Glomerular endothelial cell (primary cell): ENCODE results near the genes SLC35A1 and CNR1.

GRCh38 chr6:85449776-85449816, 287 bp upstream of the NT5E start:
- RAMPAGE, long total RNA: no peak

DNA sequence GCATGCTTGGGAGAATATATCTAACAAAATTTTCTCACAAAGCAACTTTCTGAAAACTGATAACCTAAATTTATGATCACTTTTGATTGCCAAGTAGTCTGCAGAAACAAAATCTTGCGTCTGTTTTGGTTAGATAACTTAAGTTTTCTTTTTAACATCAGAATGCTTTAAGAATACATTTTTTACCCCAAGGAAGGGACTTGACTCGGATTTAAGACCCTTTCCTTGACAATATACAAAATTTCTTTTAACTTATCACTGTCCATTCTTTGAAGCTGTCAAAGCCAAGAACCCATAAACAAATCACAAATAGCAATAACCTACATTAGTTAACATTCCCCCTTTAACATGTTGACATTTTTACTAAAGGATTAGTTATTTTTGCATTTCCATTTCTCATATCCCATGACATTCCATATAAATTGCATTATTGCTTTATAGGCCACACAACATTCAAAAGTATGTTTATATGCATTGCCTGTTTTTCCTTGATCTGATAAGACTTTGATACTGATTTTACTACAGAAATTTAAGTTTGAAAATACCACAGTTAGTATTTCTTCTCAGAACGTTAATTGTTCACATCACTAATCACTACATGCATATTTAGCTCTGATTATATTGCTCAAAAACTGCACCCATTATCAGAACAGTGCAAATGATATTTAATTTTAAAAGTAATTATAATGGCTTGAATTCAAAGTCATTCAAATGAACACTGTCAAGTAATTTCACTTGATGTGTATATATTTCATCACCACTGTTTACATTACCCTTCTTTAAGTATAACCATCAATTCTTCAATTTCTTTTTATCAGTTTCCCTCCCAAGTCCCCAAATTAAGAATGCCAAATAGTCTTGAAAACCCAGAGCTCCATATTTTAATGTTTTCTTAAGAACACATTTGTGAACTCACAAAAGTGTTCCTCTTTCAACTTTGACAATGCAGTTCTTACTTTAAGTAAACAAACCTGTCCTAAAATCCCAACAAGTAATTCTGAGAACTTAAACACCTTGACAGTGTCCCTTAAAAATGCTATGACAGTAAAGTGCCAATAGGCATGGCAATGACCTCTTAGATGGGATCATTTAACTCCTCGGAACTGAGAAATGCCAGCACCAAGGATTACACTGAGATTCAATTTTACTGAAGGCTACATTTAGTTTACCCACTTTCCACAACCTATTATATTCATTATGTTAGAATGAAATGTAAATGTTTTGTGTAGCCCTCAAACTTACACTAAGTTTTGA, 16.4 kb upstream of the SNX14 start:
- RAMPAGE, long total RNA: no peak

GRCh38 chr6:85631475-85632283, 11.0 kb downstream of the SYNCRIP start:
- RAMPAGE, long total RNA: no peak

DNA sequence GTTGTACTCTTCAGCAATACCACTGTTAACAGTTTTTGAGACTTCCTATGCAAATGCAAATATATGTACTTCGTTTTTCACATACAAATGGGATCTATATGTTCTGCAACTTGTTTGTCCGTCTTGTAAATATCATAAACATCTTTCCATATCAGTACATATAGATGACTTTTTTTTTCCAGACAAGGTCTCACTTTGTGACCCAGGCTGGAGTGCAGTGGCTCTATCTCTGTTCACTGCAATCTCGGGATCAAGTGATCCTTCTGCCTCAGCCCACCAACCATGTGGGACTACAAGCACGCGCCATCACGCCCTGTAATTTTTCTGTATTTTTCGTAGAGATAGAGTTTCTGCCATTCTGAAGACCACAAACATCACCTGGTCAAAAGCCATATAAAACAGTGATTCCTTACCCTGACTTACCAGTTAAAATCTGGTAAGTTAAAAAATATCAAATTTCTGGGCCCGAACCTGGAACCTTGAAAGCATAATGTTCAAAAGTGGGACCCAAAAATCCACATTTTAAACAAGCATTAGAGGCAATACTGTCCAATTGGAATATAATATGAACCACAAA, 37.7 kb upstream of the SYNCRIP start:
- RAMPAGE, long total RNA: no peak

DNA sequence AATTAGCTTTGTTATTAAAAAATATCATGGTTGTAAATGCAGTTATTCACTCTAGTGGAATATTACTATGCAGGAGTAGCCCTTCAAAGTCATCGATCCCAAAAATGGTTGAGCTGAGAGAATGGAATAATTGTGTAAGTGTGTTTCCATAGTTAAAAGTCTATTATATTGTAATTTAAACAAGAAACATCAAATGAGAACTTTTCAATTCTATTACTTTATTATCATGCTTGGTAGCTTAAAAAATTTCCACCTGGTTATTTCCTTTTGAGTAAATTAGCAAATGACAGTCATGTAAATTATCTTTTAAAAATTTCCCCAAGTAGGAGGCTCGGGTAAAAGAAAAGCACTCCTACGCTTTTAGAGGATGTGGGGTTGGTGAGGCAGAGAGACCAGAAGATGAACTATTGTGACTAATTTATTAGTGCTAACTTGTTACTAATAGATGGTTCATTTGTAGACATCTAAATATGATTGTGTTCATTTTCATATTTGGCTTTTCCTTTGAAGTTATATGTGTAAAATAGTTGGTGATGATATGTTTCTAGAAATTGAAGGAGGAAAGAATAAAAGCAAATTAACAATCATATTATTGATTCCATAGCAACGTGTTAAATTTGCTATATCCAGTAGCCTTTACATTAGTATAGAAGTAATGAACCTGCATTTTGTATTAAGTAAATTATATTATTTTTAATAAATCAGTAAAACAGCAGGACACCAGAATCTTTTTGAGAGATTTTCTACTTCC, 26.9 kb downstream of the ZNF292 start:
- RAMPAGE, long total RNA: no peak

DNA sequence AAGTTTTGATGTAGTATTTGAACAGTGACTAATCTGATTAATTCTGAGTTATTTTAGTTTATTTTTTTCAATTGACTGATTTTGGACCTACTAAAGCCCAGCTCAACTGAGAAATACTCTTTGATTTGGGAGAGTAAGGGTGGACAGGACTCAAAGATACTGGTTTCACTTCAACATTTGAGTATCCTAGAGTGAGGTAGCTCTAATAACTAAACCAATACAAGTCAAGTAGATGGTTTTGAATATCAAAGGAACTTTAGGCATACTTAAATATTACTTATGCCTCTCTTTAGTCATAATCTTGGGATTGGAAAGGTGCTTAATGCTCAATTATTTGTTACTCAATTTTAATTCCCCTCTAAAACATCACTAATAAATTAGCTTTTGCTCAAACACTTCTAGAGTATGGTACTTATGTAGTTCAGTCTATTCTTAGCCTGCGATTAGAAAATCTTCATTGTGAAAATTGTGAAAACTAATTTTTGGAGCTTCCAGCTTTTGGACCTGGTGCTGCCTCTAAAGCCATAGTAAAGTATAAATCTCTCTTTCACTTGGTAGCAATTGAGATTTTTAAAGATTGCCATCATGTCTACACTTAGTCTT, 65.8 kb downstream of the ZNF292 start:
- RAMPAGE, long total RNA: no peak

GRCh38 chr6:87229793-87230228, 74.4 kb downstream of the ZNF292 start:
- RAMPAGE, long total RNA: no peak

- RAMPAGE, long total RNA: start-site peak on the plus strand at chr6:87472983-87473004, 58 and 38 reads in 2 replicates
Observed at GRCh38 chr6:87472320-87473293, at the start of gene SLC35A1. SLC35A1 (plus strand) TSS chr6:87472974.

GRCh38 chr6:87674954-87675337, 27.1 kb downstream of the AKIRIN2 start:
- RAMPAGE, long total RNA: no peak

DNA sequence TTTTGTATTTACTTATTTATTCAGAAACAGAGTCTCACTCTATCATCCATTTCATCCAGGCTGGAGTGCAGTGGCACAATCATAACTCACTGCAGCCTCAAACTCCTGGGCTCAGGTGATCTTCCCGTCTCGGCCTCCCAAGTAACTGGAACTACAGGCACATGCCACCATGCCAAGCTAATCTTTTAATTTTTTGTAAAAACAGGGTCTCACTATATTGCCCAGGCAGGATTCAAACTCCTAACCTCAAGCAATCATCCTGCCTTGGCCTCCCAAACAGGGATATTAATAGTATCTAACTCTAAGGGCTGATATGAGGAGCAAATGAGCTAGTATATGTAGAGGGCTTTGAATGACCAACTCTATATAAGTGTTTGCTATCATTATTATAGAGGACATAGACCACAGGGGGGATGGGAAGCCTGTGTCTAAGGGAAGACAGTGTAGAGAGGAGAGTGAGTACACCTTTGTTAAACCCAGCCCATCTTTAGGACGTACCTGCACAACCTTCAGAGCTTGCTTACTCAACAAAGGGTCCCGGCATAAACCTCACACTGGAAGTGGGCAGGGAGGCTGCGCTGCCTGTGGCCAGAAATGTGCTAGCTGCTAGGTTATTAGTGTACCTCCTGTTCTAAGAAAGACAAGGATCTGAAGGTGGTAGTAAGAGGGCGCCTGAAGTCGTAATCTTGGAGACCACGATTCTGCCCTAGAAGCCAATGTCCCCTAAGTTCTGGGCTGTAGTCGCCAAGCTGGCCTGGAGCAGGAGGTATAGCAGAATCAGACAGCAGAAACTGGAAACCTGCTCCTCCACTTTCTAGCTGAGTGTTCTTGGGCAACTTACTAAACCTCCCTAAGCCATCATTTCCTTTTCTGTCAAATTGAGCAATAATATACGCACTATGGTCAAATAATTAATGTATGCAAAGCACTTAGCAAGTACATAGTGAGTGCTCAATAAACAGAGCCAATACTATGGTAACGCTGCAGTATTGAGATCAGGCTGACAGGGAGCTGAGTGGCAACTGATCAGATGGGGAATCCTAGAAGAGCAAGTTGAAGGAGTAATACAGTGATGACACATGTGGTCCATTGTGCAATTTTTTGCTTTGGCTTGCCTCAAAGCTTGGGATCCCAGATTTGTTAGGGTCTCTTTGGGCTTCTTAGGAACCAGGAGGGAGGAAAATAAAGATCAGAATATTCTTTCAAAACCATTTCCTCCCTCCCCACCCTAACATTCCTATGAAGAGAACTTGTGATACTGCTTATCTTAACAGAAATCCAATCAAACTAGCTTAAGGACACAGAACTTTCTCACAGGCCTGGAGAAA, 16.7 kb upstream of the AKIRIN2 start:
- RAMPAGE, long total RNA: no peak

- RAMPAGE, long total RNA: no peak
Observed at GRCh38 chr6:87756659-87757252, 54.7 kb upstream of the AKIRIN2 start.

GRCh38 chr6:87789171-87789591, 87.1 kb upstream of the AKIRIN2 start:
- RAMPAGE, long total RNA: no peak

DNA sequence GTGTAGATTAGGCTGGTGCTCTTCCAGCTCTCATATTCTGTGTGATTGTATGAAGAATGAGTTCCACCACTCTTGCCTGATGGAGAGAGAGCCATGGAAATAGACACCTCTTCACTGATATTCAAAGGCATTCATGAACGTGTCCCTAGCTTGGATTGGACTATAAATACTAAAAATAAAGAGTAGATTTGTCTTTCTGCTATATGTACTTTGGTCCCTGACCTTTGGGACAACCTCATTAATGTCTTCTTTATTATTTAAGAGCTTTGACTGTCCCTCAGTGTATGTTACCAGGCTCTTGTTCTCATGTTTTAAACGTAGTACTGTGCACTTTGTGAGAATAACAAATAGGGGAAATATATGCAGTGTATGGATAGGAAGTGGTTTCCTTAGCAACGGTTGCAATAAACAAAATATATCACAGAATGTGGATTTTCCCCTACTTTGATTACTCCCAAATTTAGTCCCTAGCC, 123.6 kb upstream of the AKIRIN2 start:
- RAMPAGE, long total RNA: no peak

- RAMPAGE, long total RNA: no peak
Observed at GRCh38 chr6:88166143-88167141, at the start of gene CNR1. CNR1 (minus strand) TSS chr6:88166347.

DNA sequence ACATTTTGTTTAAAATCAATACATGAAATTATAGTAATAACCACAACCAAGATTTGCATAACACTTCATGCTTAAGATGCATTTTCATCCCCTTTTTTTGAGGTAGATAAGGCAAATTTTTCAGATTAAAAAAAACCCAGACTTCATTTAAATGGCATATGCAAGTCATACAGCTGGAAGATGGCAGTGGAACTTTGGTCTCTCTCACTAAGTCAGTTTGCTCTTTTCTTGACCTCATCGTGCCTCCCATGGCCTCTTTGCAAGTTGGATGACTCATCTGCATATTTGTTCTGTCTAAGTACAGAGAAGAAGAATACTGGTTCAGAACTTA, 12.0 kb upstream of the CNR1 start:
- RAMPAGE, long total RNA: no peak

GRCh38 chr6:88730481-88730945, 232.9 kb downstream of the RNGTT start:
- RAMPAGE, long total RNA: no peak

DNA sequence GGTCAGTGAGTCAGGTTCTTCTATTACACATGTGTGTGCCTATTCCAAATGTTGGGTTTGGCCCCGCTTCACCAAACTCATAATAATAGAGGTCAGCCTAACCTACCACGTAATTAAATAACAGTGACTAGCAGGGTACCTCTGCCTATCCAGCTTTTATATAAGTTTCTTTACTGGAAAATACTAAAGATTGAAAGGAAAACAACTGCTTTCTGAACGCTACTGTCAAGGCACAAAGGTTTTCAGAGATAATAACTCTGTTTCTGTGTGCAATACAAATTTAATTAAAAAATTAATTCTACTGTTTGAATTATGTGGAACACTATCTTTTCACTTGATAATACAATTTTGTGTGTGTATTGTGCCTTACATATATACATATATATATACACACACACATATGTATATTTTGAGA, 19.5 kb upstream of the RNGTT start:
- RAMPAGE, long total RNA: no peak

DNA sequence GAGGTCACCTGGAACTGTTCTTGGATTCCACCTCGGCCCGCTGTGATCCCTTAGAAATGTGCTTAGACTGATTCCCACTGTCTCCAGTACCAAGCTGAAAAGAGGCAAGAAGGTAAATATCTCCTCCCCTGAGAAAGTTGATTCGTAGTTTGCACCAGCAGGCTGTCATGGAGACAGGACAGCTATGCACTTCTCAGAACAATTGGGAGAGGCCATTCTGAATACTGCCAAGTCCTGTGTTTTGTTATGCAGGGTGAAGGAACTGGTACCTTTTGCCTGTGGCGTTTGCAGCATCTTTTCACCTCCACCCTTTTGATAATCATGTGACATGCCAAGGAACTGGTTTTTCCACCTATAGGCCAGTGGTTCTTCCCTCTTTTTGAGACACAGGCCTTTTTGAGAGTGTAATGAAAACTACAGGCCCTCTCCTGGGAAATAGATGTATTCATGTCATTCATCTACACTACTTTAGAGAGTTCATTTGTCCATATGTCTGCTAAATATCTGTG, 58.3 kb upstream of the RNGTT start:
- RAMPAGE, long total RNA: no peak

DNA sequence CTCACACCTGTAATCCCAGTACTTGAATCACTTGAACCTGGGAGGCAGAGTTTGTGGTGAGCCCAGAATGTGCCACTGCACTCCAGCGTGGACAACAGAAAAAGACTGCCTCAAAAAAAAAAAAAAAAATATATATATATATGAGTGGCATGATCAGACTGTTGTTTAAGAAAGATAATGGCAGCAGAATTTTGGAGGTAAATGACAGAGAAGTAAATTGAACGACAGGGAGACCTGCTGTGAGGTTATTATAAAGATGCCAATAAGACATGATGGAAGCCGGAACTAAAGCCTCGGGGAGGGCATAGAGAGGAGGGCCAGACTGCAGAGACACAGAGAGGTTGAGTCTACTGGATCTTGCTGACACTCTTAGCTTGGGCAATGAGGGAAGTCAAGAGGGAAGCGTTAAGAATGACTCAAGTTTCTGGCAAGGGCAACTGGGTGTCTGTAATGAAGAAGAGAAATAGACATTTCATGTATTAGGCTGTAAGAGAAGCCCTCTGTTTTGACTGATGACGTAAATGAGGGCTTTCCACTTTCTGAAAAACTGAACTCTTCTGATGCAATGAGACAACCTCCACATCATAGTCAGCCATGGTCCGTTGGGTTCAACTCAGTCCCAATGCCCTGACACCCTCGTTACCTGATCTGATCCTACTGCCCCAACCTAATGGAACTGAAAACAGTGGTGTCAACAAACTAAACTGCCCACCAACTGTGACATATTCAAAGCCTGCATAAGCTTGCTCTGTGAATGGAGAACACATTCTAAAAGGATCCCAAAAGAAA, 46.0 kb upstream of the PNRC1 start:
- RAMPAGE, long total RNA: no peak

DNA sequence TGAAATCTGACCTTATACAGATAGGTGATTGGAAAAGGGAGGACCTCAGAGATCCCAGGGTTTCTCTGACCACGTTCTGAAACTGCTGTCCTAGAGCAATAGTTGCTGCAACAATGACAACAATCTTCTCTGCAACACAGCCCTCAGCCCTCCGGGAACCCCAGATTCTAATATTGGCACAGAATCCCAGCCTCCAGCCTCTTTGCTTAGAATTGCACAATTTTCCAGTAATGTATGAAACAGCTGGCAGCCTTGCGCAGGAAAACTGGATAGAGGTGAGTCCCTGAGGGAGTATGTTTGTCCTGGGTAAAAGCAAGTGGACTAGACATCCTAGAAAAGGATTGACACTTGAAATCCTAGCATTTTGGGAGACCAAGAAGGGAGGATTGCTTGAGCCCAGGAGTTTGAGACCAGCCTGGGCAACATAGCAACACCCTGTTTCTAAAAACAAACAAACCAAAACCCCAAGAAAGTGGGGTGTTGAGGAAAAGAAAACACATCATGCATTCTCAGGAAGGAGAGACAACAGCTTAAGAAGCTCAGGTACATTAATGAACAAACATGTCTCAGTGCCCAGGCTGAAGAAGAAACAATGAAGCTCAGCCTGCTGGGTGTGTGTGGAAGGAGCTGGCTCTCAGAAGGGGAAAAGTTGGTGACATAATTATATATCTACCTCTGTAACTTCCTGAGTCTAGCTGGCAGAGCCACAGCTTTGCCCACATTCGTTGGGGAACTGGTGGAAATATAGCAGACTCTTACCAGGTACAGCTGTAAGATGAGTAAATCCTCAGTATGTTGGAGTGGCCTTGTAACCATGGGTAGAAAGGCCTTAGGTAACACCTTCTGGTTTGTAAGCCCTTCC, 30.2 kb upstream of the PNRC1 start:
- RAMPAGE, long total RNA: no peak